Tongue (tissue), 2 donors: ENCODE results near the genes ARRDC3, NR2F1, SLF1, MCTP1 and GLRX.

- RAMPAGE, long total RNA = start-site peak on the minus strand at chr5:91383279-91383318, 253 and 1,582 reads in 2 replicates
Measured at GRCh38 chr5:91382794-91383864, at the start of gene ARRDC3. TSS of gene ARRDC3 (minus strand) at chr5:91383317.

GRCh38 chr5:92927099-92927508, 655.9 kb upstream of the NR2F1 start:
- RAMPAGE, long total RNA = no peak

DNA sequence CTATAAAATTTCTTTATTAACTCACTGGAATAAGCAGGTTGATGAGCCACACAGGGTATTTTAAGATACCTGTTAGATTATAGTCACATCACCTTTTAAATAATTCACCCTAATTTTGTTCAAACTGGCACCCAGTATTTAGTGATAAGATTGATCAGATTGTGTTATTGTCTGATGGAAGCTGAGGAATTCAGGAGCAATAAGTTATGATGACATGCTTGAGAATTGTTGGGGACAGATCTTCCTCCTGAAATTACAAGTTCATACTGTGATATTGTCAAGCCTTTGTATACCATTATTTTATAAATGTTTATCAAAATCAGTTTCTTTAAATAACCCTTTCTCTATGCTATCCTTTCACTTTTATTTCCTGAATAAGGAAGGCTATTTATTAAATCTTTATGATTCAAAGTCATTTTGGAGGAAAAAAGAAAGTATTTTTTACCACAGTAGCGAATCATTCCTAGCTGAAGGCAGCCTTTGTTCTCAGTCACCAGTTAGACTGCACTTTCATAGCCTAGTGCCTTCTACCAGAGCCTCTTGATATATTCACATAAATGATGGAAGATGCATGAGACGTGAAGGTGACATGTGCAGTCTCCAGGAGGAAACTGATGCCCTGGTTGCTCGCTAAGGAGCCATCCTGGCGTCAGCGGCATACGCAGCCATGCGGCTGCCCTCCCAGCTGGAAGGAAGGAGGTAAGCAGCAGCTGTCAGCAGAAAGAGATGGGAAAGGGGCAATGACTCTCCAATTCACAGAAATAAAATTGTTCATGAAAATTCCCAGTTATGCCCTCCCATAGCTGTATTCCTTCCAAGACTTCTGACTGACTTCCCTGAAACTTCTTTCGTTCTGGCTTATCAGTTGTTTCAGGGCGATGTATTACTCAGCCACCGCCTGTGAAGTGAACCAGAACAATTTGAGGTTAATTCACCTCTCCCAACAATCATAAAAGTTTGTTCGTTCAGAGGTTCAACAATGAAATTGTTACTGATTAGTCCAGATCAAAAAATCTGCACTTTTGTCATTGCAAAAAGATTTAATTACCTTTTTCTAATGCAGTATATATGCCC, 333.5 kb upstream of the NR2F1 start:
- RAMPAGE, long total RNA = no peak

- RAMPAGE, long total RNA = no peak
Measured at GRCh38 chr5:93359548-93359899, 223.5 kb upstream of the NR2F1 start.

DNA sequence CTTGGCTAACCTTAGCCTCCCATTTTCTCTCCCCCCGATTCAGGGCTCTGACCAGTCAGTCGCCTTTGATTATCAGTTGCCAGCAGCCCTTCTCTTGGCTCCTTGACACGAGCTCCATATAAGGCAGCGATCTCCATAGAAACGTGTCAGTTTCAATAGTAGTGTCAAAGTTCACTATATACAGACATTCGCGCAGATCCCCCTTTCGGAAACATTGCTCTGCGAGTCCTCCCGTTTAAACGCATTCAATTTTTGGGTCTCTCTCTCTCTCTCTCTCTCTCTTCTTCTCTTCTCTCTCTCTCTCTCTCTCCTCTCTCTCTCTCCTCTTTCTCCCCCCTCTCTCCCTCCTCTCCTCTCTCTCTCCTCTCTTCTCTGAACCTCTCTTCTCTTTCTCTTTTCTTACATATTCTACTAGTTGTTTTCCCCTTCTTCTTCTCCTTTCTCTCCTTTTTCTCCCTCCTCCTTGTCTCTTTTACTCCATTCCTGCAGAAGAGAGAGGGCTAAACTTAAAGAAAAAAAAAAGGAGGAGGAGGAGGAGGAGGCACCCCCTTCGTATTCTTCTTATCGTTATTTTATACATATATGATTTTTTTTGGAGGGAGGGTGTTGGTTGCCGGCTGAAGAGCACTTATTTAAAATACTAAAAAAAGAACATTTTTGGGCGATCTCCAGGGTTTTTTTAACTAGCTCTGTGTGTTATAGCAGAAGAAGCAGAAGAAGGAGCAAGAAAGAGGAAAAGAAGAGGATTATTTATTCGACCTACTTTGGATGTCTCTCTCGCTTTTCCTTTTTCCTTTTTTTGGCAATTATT, at the start of gene NR2F1:
TSS of gene NR2F1 (plus strand) at position 208 of the 811 bp plus-strand sequence.
- RAMPAGE, long total RNA = no peak

- RAMPAGE, long total RNA = no peak
Measured at GRCh38 chr5:93987971-93988828, 123.3 kb downstream of the FAM172A start.

- RAMPAGE, long total RNA = no peak
Measured at GRCh38 chr5:94362409-94362843, 251.0 kb upstream of the FAM172A start.

GRCh38 chr5:94618423-94619505, at the start of gene SLF1:
TSS of gene SLF1 (plus strand) at chr5:94618669.
- RAMPAGE, long total RNA = start-site peak on the plus strand at chr5:94618226-94618700, 29 and 21 reads in 2 replicates; start-site peak on the minus strand at chr5:94618561-94618601, 27 and 33 reads in 2 replicates

GRCh38 chr5:95284832-95285643, at the start of gene MCTP1:
TSS of gene MCTP1 (minus strand) at chr5:95285094.
- RAMPAGE, long total RNA = no peak

- RAMPAGE, long total RNA = no peak
Measured at GRCh38 chr5:95710761-95711486, 20.2 kb upstream of the RHOBTB3 start.

DNA sequence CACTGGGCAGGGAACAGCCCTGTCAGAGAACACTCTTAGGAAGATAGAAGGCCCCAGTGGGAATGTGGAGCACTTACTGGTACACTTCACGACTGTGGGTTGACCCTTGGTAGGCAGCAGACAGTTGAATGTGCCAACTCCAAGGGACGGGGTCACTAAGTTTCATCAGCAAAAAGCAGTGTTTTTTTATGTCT, 1.0 kb downstream of the RHOBTB3 start:
- RAMPAGE, long total RNA = no peak

GRCh38 chr5:95734669-95735291, 3.6 kb downstream of the RHOBTB3 start:
- RAMPAGE, long total RNA = no peak

- RAMPAGE, long total RNA = no peak
Measured at GRCh38 chr5:95780310-95780876, 42.1 kb downstream of the GLRX start.

- RAMPAGE, long total RNA = no peak
Measured at GRCh38 chr5:95816679-95817187, 5.8 kb downstream of the GLRX start.

GRCh38 chr5:95817248-95817980, 5.1 kb downstream of the GLRX start:
- RAMPAGE, long total RNA = no peak

GRCh38 chr5:95821813-95823098, at the start of gene GLRX:
TSS of gene GLRX (minus strand) at chr5:95822726.
- RAMPAGE, long total RNA = start-site peak on the minus strand at chr5:95822661-95822734, 92 and 8 reads in 2 replicates

- RAMPAGE, long total RNA = no peak
Measured at GRCh38 chr5:95836440-95837326, 14.2 kb upstream of the GLRX start.

GRCh38 chr5:95856615-95857076, 34.1 kb upstream of the GLRX start:
- RAMPAGE, long total RNA = no peak

- RAMPAGE, long total RNA = no peak
Measured at GRCh38 chr5:95857221-95857856, 34.8 kb upstream of the GLRX start.

DNA sequence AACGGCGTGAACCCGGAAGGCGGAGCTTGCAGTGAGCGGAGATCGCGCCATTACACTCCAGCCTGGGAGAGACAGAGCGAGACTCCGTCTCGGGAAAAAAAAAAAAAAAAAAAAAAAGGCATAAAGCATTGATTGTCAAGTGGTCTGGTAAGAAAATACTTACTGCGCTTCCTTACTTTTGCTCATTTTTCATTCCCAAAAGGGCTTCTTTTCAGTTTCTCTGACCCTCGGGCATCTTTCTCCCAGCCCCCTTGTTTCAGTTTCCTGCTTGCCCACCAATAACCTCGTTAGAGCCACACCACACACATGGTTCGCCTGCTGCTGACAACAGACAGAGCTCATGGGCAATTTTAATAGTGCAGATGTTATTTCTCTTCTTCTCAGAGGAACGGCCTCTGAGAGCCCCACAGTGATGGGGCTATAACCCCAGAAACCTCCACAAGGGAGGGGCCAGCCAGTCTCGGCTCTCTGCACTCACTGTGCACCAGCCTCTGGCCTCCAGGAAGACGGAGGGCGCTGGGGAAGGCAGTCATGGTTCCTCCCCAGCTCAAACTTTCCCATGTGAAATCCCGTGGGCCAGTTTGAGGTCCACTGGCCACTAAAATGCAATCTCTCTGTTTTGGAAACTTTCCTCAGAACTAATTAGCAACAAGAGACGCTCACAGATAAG, 55.6 kb upstream of the GLRX start:
- RAMPAGE, long total RNA = no peak